Airway epithelial cell (primary cell): ENCODE data around the genes GNB1 and PLCH2.

GRCh38 chr1:1629367-1629875 lies 2.6 kb upstream of the MMP23B start:
- RAMPAGE, long total RNA = no peak

- RAMPAGE, long total RNA = no peak
These were observed 10.6 kb downstream of the CDK11B start for GRCh38 chr1:1648211-1648651.

DNA sequence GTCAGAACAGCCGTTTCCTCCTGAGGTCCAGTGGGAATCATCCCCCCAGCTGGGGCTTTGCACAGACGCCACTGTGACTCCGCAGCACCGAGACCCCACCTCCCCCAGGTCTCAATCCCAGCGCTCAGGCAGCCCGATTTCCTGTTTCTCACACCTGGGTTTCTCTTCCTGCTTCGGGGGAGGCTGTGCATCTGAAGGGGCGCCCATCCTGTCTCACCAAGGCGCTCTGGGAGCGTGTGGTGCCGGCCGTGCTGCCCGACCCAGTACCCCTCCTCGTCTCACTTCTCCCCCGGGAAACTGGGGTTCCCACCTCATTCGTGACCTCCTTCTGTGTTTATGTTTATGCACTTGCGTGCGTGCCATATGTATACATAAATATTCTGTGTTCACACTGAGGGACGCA lies 14.7 kb downstream of the SLC35E2B start:
- RAMPAGE, long total RNA = no peak

DNA sequence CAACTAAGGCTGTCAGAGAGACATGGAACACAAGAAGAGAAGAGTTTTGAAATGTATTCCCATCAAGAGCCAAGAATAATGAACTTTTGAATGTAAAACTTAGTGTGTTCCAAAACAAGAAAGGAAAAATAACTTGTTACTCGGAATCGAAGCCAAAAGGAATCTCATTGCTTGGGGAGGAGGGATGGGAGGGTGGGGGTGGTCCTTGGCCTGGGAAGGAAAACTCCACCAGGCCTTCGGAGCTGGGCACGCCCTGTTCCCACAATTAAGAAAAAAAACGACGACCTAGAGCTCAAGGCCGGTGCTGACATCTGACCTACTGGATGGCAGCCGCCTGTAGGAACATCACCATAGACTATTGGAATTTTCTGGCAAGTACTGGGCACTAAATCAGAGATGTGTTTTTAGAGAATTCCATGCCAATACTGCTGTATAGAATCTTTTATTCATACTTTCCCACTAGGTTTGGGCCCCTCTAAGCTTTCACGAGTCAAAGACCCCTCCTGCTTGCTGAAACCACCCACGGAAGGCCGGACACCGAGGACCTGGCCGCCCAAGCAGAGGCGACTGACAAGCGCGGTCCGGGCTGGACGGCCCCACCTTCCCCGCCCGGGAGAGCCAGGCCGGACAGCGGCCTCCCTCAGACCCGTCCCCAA lies 709 bp downstream of the NADK start:
- RAMPAGE, long total RNA = no peak

DNA sequence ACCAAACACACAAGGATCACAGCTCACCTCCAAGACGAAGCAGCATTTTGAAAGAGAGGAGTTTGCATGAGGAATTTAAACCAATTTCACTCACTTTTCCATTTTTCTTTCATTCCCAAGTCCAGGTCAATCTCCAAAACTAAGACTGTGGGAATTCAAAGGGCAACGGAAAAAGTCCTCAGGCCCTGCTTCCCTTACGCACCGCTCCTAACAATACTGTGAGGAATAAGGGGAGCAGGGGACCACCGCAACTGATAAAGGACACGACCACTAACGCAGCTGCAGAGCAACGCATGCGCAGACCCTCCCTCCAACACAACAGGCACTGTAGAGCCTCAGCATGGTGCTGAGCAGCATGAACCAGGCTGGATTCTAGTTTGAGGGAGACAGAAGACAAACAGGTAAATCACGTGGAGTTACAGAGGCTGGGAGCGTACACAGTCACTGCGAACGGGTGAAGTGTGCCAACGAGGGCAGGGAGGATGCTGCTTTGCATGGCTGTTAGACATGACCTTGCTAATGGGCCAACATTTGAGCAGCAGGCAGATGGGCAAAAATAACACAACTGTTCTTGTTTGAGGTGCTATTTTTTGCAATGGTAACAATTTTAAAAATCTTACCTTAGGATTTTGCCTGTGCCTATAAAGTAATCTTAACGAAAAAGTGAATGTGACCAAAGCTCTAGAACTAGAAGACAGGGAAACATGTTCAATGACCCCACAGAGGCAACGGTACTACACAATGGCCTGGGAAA lies 55.1 kb upstream of the NADK start:
- RAMPAGE, long total RNA = no peak

GRCh38 chr1:1890678-1891148 lies at the start of gene GNB1:
GNB1 (minus strand) TSS chr1:1891087.
- RAMPAGE, long total RNA = no peak

GRCh38 chr1:1990173-1990956 lies 13.2 kb downstream of the CFAP74 start:
- RAMPAGE, long total RNA = no peak

DNA sequence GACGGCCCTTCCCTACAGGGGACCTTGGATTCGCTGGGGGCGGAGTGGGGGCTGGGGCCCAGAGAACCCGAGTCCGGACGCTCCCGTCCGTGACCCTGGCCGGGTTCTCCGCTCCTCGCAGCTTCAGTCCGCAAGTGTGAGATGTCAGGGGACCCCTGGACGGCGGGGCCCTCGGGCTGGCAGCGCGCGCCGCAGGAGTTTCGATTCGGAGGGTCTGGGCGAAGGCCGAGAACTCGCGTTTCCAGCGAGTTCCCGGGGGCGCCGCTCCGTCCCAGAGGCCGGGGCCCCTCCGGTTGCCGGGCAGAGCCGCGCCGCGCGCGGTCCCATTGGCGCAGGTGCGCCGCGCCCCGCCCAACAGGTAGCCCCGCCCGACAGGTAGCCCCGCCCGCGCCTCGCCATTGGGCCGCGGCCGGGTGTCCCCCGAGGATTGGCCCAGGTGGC lies 316 bp upstream of the PRKCZ start:
- RAMPAGE, long total RNA = no peak

- RAMPAGE, long total RNA = no peak
These were observed 39.7 kb downstream of the PRKCZ start for GRCh38 chr1:2089810-2090435.

GRCh38 chr1:2146375-2147229 lies 48.0 kb downstream of the FAAP20 start:
- RAMPAGE, long total RNA = no peak

GRCh38 chr1:2190501-2191139 lies 4.0 kb downstream of the FAAP20 start:
- RAMPAGE, long total RNA = no peak

- RAMPAGE, long total RNA = no peak
These were observed 2.9 kb downstream of the SKI start for GRCh38 chr1:2230800-2231558.

- RAMPAGE, long total RNA = no peak
These were observed 5.4 kb downstream of the SKI start for GRCh38 chr1:2233375-2234028.

- RAMPAGE, long total RNA = no peak
These were observed 12.8 kb downstream of the SKI start for GRCh38 chr1:2240921-2241252.

GRCh38 chr1:2241704-2242941 lies 14.0 kb downstream of the SKI start:
- RAMPAGE, long total RNA = no peak

- RAMPAGE, long total RNA = no peak
These were observed 70.9 kb downstream of the SKI start for GRCh38 chr1:2298728-2299666.

DNA sequence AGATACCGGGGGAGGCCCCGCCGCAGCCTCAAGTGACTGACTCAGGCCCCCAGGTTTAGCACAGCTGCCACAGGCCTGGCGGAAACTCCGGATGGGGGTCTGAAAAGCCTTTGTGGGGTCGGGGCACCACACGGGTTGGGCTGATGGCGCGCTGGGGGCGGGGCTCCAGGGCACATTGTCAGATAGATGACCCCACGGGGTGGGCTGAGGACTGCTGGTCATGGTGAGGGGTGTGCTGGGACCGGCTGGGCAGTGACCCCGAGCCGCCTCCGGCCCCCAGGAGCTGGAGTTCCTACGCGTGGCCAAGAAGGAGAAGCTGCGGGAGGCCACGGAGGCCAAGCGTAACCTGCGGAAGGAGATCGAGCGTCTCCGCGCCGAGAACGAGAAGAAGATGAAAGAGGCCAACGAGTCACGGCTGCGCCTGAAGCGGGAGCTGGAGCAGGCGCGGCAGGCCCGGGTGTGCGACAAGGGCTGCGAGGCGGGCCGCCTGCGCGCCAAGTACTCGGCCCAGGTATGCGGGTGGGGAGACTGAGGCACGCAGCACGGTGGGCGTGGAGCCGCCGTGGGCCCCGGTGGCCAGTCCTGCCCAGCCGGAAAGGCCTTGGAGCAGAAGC lies 77.7 kb downstream of the SKI start:
- RAMPAGE, long total RNA = no peak

DNA sequence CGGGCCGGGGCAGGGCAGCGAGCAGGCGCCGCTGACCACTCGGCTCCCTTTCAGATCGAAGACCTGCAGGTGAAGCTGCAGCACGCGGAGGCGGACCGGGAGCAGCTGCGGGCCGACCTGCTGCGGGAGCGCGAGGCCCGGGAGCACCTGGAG lies 78.3 kb downstream of the SKI start:
- RAMPAGE, long total RNA = no peak

- RAMPAGE, long total RNA = no peak
These were observed 1.3 kb downstream of the MORN1 start for GRCh38 chr1:2389943-2390653.

DNA sequence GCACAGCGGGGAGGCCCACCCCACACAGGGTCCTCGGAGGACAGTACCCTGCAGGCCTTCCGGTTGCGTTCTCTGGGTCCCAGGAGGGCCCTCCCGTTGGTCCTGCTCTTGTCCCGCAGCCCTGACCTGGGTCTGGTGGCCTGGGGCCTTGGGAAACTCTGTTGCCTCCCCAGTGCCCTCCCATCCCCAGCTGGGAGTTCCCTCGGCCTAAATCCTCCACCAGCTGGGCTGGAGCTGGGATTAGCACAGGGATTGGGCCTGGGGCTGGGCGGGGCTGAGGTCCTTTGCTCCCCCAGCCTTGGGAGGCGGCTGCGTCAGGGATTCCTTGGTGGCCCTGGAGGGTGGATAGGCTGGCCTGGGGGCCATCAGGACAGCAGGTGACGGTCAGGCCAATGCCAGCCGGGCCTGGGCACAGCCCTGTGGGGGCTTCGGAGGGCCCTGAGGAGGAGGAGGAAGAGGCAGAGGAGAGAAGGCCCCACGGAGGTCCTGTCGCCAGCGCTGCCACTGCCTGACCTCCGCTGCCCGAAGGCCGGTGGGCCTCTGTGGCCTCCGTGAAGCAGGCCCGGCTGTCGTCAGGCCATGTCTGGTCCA lies at the start of gene PLCH2:
TSS of gene PLCH2 (plus strand) at position 280 of the 591 bp plus-strand sequence.
- RAMPAGE, long total RNA = no peak